ENCODE measurements around the gene PNPLA3.

- PRO-cap = no peak
Measured at GRCh38 chr22:43233370-43234195, 46.6 kb upstream of the TTLL12 start.

DNA sequence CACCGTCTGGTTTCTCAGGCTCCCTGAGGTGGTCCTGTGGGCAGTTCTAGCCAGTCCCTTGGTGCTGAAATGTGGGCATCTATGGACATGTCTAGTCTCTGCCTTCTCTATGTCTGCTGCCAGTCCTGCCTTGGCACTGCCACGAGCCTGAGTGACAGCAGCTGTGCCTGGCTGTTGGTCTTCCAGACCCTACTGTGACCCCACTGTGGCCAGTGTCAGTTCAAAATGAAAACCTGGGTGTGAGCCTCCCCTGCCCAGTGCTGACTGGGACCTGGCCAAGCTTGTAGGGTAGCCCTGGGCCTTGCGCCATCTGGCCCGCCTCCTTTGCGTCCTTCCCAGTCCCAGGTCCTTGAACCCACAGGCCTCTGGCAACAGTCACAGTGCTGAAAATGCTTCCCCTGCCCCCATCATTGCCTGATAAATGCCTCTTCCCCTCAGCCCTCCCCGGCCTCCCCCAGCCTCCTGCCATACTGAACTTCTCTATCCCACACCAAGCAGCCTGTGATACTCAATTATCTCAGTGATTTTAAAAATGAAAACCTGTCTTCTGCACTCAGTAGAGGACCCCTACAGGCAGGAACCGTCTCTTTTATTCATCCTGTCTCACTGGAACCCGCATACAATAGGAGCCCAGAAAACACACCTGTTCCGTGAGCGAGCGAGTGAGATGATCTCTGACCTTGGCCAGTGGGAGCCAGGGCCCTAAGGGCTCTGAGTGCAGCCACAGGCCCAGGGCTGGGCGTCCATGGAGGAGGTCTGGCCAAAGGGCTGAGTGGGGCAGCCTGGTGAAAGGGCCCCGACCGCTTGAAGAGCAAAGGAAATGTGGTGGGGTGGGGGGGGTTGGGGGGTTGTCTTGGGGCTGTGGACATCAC lies 49.6 kb upstream of the TTLL12 start:
- PRO-cap = no peak

- PRO-cap = no peak
Measured at GRCh38 chr22:43237148-43237797, 50.3 kb upstream of the TTLL12 start.

DNA sequence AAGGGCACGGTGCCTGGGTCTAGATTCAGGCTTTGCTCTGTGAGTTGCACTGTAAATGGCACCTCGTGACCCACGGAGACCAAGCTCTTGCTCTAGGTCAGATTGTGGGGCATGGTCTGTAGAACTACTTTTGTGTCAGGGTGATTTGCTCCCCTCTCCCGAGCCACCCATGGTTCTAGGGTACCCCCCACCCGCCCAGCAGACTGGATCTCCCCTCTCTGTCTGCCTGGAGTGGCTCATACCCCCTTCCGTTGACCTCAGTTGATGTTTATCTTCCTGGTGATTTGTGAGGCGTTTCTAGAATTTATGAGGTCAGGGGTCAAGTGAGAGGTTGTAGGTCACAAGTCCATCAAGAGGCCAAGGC lies 76.1 kb upstream of the TTLL12 start:
- PRO-cap = no peak

GRCh38 chr22:43272177-43272739 lies 70.9 kb downstream of the SCUBE1 start:
- PRO-cap = no peak

DNA sequence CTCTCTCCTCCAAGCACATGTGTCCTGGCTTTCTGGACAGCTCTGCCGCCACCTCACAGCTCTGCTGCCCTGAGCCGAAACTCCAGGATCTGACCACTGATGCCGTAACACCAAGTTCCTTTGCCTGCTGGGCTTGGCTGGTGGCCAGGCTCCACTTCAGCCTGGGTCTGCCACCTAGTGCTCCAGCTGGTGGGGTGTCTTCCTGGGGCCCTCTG lies 52.9 kb downstream of the SCUBE1 start:
- PRO-cap = no peak

DNA sequence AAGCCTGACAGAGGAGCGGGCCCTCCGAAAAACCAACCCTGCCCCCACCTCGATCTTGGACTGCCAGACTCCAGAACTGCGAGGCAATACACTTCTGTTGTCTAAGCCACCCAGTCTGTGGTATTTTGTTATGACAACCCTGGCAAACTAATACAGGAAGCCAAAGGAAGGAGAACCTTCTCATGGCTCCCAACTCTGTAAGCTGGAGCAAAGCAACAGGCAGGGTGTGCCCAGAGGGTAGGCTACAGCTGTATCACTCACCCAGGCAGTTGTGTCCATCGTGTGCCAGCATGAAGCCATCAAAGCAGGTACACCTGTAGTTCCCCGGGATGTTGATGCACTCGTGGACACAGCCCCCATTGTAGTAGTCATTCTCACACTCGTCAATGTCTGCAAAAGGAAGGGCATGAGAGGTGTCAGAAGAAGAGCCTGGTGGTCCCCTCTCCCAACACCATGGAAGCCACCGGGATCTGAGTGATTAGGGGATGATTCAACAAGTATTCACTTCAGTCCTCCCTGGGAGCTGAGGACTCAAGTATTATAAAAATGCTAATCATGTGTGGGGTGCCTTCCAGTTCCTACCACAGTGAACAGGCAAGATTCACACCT lies 23.4 kb downstream of the SCUBE1 start:
- PRO-cap = no peak

DNA sequence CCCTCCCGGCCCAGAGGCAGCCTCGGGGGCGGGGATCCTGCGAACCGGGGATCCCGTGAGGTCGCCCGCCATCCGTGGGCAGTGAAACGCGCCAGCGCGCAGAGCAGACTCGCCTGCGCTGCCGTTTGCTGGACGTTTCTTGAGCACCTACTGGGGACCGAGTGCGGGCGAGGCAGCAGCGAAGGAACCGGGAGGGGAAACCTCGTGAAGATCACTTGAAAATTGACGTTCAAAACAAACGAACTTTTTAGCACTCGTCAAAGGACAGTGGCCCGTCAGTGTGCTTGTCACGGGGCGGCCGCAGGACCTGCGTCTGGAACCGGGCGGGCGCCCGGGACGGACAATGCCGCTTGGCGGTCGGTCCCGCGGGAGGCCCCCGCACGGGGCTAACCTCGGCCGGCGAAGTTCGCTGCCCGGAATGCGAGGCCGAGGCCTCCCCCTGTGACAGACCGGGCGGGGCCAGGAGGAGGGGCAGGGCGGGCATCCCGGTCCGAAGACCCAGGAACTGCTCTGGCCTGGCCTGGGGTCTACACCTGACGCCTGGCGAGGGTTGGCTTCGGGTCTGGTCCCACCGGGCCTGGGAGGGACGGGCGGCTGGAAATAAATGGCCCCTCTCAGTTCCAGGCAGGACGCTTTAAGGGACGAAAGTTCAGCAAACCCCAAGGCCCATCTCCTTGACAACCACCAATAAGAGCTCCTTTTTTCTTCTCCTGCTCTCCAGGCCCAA lies 678 bp upstream of the SCUBE1 start:
- PRO-cap = no peak

GRCh38 chr22:43637285-43637880 lies 174.7 kb downstream of the EFCAB6 start:
- PRO-cap = no peak

- PRO-cap = unidirectional peak, plus-strand start at chr22:43684614
Measured at GRCh38 chr22:43684359-43684816, 127.7 kb downstream of the EFCAB6 start.

DNA sequence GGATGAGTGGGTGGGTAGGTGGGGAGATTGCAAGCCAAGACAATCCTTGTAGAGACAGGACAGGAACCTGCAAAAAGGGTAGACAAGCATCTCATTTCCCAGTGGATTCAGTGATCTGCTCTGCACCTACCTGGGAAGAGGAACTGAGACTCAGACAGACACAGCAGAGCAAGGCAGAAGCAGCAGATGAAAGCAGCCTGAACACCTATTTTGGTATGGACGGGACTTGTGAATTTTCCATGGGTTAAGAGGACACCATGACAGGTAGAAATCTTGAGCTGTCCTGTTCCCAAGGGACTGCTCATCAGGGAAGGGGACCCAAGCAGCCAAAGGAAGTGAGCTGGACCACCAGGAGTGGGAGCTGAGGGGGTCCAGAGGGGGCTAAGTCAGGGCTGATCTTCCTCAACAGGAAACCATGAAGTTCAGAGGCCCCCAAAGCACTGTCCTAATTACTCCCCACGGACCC lies 67.8 kb downstream of the EFCAB6 start:
- PRO-cap = unidirectional peak, minus-strand start at position 296 of the sequence

DNA sequence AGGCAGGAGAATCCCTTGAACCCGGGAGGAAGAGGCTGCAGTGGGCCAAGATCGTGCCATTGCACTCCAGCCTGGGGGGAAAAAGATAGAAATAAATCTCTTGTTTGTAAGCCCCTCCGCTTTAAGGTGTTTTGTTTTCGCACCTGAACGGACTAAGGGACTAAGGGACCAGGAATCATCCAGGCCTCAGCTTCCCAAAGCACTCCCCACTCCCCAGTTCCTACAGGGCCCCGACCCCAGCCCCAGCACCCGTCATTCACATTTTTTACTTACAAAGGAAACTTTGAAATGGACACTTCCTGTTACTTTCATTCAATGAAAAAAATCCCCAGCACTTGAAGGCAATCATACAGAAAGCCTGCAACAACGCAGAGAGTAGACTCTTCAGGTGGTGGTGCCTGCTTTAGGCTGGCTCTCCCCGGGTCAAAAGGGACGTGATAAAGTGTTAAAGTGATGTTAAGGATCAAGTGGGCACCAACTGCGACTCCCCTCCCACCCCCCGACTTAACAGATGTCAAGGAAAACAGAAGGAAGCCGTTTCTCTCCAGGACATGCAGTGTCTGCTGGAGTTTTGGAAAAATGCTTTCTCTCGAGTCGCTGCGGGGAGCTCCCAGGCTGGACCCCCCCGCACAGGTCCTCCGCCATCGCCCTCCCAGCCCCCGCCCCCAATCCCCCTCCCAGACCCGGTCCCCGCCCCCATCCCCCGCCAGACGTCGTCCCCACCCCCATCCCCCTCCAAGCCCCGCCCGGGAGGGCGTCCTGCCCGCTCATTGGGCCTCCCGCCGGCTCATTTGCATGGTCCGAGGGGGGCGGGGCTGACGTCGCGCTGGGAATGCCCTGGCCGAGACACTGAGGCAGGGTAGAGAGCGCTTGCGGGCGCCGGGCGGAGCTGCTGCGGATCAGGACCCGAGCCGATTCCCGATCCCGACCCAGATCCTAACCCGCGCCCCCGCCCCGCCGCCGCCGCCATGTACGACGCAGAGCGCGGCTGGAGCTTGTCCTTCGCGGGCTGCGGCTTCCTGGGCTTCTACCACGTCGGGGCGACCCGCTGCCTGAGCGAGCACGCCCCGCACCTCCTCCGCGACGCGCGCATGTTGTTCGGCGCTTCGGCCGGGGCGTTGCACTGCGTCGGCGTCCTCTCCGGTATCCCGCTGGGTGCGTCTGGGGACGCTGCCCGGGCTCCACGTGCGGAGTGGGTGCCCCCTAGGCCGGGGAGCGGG lies at the start of gene PNPLA3:
Gene PNPLA3 (plus strand): TSS at position 862 of the 1,220 bp plus-strand sequence.
- PRO-cap = unidirectional peak, plus-strand start at position 862 of the sequence

GRCh38 chr22:44330548-44331779 lies 18.2 kb upstream of the SHISAL1 start:
- PRO-cap = unidirectional peak, minus-strand start at chr22:44331026

- PRO-cap = unidirectional peak, plus-strand start at chr22:44358093
Measured at GRCh38 chr22:44357812-44358359, 45.1 kb upstream of the SHISAL1 start.

- PRO-cap = unidirectional peak, minus-strand start at chr22:44363349; unidirectional peak, minus-strand start at chr22:44363638; bidirectional peak, plus-strand start at chr22:44363803, minus-strand start at chr22:44363638
Measured at GRCh38 chr22:44363288-44364136, 50.8 kb upstream of the SHISAL1 start.

DNA sequence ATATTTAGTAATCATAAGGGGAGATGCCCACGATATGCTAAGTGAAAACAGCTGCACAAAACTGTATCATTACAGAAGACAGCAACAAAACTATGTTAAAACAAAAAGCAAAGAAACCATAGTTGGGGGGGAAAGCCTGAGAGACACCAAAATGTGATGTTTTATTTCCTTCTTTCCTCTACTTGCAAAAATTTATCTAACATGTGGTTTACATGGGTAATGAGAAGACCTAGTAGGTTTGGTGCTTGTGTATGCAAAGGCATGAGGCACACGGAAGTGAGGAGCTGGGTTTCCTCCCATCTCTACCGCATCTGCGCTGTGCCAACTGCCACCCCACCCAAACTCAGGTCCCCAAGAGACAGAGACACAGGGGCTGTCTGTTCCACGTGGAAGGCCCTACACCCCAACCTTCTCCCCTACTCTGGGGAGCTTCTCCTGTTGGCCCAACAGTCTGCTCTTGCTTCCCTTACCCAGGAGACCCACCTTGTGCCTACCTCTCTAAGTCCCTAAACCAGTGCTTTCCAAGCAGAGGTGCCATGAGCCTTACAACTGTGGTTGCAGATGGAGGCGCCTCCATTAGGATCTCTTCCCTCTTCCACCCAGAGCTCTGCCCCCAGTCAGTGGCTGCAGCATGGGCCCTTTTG lies 4.8 kb downstream of the RTL6 start:
- PRO-cap = no peak

- PRO-cap = no peak
Measured at GRCh38 chr22:44755456-44755807, 3.1 kb downstream of the ARHGAP8 start.

DNA sequence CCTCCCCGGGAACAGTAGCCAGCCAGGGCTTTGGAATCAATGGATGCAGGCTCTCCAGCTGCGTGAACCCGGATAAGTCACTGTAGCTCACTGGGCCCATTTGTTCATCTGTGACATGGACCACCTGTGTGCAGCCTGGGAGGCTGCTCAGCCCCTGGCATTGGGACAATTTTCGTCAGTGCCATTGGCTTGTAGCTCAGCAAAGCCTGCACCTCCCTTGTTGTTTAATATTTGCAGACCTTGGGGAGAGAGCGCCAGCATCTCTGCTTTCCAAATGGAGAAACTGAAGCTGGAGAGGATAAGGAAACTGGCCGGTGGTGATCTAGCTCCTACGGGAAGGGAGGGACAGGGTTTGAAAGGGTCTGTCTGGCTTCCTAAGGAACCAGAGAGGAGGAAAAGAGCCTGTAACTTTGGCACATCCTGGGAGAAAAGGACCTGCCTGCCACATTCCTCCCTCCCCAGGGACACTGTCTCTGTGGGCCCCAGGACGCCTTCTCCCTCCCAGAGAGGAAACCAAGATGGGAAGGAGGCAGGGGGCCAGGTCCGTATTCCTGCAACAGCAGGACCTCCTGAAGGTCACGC lies 86.4 kb downstream of the ARHGAP8 start:
- PRO-cap = no peak

DNA sequence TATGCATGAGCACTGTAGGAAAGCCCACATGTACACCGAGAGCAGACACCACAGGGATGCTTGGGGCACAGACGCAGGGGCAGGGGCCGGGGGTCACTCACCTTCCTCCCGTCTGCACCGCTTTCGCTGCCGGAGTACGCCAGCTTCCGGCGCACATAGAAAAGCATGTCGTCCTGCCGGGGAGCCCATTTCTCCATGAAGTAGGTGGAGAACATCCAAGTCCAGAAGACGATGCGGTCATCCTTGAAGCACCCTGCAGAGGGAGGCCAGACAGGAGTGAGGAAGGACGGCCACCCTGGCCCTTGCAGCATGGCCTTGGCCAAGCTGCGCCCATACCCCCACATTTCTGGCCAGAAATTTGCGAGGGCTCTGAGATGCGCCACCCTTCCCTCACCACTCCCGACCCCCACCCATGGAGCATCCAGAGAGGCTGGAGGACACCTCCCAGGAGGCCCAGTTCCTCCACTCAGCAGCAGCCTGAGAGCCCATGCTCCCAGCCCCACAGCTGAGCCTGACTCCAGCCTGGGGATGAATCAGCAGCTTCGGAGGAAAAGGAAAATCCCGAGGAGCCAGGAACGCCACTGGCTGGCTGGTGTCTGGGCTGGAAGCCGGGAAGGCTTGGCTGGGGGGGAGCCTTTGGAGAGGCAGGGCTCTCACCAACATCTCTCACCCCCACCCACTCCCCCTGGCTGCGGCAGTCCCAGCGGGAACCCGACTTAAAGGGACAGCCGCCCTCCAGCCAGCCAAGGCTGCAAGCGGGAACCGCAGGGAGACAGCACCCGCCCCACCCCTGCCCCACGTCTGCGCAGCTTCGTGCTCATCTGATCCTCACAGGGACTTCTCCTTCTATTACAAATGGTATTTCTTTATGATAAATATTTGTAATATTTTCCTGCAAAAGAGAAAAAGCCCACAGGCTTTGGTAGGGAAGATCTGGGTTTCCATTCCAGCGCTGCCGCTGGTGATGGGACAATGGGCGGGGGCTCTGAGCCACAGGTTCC lies 28.5 kb downstream of the KIAA0930 start:
- PRO-cap = unidirectional peak, plus-strand start at position 258 of the sequence; bidirectional peak, plus-strand start at position 746 of the sequence, minus-strand start at position 517 of the sequence

DNA sequence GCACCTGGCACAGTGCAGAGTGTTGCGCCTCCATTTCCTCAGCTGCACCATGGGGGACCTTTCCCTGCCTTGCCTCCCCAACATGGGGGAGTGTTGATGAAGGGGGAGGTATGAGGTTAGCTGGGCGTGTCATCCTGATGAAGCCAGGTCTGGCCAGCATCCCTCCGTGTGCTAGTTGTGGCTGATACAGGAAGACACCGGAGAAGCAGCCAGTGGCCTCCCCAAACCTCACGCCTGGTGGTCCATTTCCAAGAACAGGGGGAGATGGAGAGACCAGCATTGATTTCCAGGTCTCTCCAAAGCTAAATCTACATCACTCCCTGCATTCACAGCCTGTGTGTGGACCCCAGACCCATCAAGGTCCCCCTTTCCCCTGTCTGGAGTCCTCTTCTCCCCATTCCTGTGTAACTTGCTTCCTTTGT lies 733 bp upstream of the KIAA0930 start:
- PRO-cap = no peak

Measured in right common carotid artery plus branches (tissue), 1 donor.